HT1080 (cell line): Measurements from ENCODE around the genes GADD45A and DIRAS3.

DNA sequence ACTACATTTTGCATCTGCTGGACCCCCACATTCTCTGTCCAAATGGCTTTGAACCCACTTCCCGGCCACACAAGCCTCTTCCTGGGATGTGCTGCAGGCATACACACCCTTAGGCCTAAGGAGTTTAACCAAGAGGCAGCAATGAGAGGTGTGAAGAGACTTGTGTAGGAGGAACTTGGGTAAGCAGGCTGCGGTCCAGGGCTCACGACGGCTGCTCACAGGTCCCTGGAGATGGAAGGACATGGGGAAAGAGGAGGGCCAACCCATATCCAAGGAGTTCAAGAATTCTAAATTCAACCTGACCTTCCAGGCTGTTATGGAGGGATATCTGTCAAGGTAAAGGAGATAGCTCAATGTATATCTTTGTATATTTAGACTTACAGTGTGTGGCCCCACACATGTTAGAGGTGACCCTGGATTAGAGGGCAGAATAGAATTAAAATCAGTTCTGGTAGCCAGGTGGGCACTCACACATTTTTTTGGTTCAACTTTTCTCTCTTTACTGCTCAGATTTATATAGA, 196.6 kb upstream of the SGIP1 start:
RAMPAGE:
- cytosol, long total RNA = no peak
- long total RNA = no peak
- nucleus, long total RNA = no peak

DNA sequence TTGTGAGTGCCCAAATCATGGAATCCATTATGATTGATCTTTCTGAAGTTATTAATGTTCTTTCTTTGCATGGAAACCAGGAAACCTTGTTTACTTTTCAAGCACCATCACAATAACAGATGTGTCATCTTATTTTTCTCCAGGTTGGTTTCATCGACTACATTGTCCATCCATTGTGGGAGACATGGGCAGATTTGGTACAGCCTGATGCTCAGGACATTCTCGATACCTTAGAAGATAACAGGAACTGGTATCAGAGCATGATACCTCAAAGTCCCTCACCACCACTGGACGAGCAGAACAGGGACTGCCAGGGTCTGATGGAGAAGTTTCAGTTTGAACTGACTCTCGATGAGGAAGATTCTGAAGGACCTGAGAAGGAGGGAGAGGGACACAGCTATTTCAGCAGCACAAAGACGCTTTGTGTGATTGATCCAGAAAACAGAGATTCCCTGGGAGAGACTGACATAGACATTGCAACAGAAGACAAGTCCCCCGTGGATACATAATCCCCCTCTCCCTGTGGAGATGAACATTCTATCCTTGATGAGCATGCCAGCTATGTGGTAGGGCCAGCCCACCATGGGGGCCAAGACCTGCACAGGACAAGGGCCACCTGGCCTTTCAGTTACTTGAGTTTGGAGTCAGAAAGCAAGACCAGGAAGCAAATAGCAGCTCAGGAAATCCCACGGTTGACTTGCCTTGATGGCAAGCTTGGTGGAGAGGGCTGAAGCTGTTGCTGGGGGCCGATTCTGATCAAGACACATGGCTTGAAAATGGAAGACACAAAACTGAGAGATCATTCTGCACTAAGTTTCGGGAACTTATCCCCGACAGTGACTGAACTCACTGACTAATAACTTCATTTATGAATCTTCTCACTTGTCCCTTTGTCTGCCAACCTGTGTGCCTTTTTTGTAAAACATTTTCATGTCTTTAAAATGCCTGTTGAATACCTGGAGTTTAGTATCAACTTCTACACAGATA, 161.5 kb upstream of the SGIP1 start:
RAMPAGE:
- cytosol, long total RNA = no peak
- long total RNA = no peak
- nucleus, long total RNA = no peak

RAMPAGE:
- cytosol, long total RNA = no peak
- long total RNA = no peak
- nucleus, long total RNA = no peak
Observed at GRCh38 chr1:66395669-66395967, 138.3 kb upstream of the SGIP1 start.

GRCh38 chr1:66564480-66564827, 30.5 kb downstream of the SGIP1 start:
RAMPAGE:
- cytosol, long total RNA = no peak
- long total RNA = no peak
- nucleus, long total RNA = no peak

RAMPAGE:
- cytosol, long total RNA = no peak
- long total RNA = no peak
- nucleus, long total RNA = no peak
Observed at GRCh38 chr1:66705081-66705772, 47.0 kb upstream of the DYNLT5 start.

GRCh38 chr1:66946007-66946434, 21.2 kb downstream of the MIER1 start:
RAMPAGE:
- cytosol, long total RNA = no peak
- long total RNA = no peak
- nucleus, long total RNA = no peak

DNA sequence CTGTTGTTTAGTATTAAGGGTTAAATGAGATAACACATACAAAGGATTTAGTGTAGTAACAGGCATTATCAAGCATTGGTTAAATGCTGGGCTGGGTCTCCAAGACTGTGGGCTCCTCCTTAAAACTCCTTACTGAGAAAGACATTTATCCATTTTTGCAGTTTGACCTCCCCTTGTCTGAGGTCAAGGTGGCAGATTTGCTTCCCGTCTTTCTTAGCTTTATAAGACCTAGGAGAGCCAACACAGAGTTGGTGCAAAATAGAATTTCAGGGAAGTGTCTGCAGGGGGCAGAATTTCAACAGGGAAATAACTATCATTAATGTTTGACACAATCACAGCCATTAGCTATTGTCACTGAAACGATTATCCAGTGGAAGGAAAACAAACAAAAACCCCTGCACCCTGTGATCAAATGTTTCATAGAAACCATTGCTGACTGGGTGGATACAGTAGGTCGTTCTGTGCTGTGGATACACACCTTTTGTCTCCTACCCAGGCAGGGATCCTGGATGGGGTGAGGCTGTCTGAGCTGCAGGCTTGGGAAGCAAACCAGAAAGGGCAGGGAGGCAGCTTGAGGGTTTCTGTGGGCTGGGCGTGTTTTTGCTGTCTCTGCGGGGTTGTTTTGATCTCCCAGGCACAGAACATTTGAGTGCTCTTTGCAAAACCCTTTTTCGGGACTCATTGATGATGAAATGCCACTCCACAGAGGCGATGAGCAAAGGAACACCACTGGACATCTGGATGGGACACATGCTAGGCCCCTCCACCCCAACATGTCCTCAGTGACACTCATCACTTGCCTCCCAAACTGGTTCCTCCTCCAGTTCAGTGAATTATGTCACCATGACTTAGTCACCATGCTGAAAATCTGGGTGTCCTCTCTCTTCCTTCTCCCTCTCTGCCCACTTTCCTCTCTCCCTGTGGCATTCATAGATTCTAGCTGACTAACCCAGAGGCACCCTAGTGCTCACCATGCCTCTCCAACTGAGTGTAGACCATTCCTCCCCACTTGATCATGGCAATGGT, 94.2 kb upstream of the SERBP1 start:
RAMPAGE:
- cytosol, long total RNA = no peak
- long total RNA = no peak
- nucleus, long total RNA = no peak

DNA sequence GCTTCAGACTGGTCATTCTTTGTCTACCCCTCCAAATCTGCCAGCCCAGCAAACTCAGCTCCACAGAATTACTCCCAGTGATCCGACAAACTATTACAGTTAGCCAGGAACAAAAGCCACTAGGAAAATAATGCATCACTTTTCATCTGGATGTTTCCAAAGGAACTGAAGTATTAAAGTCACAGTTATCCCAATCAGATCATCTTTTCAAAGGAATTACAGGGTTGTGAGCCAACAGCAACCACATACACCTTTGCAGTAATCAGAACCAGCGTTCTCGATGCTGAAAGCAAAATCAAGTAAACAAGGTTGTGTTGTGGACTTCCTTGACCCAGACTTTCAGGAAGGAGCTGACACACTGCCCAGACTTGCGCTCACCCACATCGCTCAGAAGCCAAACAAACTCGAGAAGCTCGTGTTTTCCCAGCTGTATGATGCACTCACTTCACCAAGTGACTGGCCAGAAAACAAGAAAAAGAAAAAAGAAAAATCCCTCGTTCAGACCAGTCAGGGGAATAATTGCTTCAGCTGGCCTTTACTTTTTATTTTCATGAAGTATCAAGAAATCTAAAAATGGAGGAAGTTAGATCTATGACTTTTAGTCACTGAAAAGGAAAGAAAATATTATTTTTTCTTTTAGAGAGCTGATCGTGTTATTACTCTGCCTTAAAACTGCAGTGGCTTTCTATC, 66.3 kb upstream of the GADD45A start:
RAMPAGE:
- cytosol, long total RNA = no peak
- long total RNA = no peak
- nucleus, long total RNA = no peak

DNA sequence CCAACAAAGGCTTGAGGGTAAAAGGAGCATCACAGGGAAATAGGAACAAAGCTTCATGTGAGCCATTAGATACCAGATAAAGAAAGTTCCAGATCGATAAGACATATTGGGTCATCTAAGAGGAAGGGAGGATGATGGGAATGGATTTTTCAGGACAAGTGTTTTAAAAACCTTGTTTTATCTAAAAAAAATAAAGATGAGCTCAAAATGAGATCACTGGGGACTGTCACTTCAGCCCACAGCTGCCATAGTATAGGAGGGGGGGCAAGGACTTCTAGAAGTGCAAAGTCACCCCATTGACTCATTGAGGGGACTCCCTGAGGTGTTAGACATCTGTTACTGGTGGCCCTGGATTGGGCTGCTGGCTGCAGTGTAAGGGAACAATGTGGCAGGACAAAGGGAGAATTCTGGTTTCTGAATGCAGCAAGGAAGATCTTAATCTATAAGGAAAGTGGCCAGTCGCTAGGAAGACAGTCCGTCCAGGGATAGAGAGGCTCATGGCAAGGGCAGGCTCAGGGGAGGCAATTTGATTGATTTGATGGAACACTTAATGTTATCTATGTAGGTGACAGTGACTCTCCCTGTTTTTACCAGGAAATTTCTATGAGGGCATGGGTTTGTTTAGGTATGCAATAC, 38.3 kb upstream of the GADD45A start:
RAMPAGE:
- cytosol, long total RNA = no peak
- long total RNA = no peak
- nucleus, long total RNA = no peak

DNA sequence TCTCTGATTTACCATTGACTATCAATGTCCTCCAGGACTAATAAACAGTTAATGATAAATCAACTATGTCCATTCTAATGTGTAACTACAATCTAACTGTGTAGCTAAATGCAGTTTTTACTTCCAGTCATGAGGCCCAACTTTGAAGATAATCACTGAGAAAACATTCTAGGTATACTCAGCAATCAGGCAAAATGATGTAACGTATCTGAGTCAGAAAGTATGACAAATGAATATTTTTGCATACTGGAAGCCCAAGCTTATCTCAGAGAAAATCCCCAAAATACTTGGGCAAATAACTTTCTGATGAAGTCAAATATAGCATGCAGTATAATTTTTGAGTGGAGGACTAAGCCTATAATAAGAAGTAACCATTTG, 2.5 kb upstream of the GADD45A start:
RAMPAGE:
- cytosol, long total RNA = no peak
- long total RNA = no peak
- nucleus, long total RNA = no peak

DNA sequence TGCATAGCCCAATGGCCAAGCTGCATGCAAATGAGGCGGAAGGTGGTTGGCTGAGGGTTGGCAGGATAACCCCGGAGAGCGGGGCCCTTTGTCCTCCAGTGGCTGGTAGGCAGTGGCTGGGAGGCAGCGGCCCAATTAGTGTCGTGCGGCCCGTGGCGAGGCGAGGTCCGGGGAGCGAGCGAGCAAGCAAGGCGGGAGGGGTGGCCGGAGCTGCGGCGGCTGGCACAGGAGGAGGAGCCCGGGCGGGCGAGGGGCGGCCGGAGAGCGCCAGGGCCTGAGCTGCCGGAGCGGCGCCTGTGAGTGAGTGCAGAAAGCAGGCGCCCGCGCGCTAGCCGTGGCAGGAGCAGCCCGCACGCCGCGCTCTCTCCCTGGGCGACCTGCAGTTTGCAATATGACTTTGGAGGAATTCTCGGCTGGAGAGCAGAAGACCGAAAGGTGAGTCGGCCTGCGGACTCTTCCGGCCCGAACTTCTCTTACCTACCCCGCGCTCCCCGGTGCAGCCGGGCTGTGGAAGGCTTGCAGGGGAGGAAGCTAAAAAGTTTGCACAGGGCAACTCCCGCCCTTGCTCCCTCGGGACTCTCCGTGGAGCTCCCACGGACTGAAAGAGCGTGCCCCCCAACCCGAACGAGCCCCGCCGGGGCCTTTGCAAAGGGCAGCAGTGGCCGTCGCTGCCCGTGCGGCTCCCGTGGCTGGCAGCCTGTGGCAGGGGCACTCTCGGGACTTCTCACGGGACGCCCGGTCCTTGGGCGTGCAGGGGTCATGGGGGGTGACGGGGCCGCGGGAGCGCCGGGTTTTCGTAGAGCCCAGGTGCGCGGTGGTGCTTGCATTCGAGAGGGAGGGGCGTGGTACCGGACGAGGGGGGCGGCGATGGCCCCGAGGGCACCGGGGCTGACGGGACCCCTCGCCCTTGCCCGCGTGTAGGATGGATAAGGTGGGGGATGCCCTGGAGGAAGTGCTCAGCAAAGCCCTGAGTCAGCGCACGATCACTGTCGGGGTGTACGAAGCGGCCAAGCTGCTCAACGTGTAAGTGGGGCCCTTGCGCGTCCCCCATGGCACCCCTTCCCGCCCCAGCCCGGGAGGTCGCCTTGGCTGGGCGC, at the start of gene GADD45A:
TSS of gene GADD45A (plus strand) at position 98 of the 1,097 bp plus-strand sequence.
RAMPAGE:
- cytosol, long total RNA = no peak
- long total RNA = no peak
- nucleus, long total RNA = no peak

DNA sequence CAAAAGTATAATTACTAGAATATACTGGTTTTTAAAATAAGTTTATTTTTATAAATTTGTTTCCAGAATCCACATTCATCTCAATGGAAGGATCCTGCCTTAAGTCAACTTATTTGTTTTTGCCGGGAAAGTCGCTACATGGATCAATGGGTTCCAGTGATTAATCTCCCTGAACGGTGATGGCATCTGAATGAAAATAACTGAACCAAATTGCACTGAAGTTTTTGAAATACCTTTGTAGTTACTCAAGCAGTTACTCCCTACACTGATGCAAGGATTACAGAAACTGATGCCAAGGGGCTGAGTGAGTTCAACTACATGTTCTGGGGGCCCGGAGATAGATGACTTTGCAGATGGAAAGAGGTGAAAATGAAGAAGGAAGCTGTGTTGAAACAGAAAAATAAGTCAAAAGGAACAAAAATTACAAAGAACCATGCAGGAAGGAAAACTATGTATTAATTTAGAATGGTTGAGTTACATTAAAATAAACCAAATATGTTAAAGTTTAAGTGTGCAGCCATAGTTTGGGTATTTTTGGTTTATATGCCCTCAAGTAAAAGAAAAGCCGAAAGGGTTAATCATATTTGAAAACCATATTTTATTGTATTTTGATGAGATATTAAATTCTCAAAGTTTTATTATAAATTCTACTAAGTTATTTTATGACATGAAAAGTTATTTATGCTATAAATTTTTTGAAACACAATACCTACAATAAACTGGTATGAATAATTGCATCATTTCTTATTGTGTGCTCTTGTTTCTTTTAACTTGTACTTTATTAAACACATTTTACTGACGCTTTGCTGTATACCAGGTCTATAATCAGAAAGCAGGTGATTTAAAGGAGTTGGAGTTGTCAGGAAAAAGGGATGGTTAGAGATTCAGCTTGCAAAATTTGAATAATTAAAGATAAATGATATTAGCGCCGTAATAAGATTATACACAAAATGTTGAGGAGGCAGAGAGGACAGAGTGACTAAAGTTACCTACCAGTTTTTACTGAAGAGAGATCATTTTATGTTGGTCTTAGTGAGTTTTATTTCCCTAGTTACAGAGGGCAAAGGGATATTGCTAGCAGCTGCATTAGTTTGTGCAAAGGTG, 2.9 kb downstream of the GADD45A start:
RAMPAGE:
- cytosol, long total RNA = no peak
- long total RNA = no peak
- nucleus, long total RNA = no peak

GRCh38 chr1:67706205-67706697, 21.2 kb downstream of the GADD45A start:
RAMPAGE:
- cytosol, long total RNA = no peak
- long total RNA = no peak
- nucleus, long total RNA = no peak

RAMPAGE:
- cytosol, long total RNA = no peak
- long total RNA = no peak
- nucleus, long total RNA = no peak
Observed at GRCh38 chr1:67708454-67709103, 23.6 kb downstream of the GADD45A start.

GRCh38 chr1:67847480-67847889, 14.2 kb upstream of the GNG12 start:
RAMPAGE:
- cytosol, long total RNA = no peak
- long total RNA = no peak
- nucleus, long total RNA = no peak

RAMPAGE:
- cytosol, long total RNA = no peak
- long total RNA = no peak
- nucleus, long total RNA = no peak
Observed at GRCh38 chr1:68049773-68050901, at the start of gene DIRAS3. TSS of gene DIRAS3 (minus strand) at chr1:68050627.

DNA sequence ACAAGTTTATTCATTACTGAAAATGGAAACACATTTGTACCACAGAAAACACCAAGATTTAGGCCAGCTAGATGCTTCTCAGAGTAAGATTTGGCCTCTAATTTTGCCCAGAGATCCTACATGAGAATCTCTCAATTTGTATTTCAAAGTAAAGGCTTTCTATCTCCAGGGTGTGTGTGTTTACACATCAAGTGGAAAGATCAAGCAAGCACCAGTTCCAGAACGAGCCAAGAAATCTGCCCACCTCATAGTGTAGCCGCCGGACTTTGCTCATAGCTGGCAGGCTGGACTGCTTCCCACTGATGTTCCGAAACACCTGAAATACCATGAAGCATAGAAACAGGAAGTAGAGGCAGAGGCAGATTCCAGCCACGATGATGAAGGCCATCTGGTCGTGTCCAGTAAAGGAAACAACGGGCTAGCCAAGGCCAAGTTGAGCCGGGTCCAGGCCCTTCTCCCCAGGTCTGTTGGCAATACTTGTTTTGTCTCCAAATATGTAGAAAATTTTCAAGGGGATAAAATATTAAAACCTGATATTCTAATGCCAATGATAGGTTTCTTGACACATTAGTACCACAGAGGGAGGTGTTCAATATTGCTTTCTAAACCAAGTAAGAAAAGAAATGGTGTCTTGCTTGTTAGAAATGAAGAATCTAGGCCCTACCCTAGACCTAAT, 86.6 kb downstream of the WLS start:
RAMPAGE:
- cytosol, long total RNA = no peak
- long total RNA = no peak
- nucleus, long total RNA = no peak

DNA sequence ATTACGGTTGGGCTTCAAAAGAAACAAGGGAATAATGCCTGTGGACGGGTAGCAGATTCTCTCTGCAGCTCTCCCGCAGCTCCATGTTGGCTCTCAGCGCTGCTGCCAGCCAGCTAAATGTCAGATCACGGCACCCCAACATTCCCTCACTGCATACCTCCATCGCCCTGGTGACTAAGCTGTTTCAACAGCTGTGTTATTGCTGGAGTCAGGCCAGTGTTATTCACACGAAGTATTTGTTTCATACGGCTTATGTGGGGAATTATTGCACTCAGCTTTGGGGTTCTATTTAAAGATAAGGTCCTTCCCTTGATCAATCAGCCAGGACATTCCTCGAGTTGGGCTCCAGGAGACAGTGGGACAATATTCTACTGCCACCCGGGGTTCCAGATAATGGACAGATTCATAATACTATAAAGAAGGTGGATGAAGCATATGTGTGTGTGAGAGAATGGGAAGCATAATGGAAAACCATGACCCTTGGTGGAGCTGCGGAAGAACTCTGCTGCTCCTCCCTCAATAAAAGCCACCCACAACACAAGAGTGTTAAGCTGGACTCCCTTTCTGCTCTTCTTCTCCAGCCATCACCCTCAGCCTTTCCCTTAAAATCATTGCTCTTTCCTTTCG, 58.1 kb downstream of the WLS start:
RAMPAGE:
- cytosol, long total RNA = no peak
- long total RNA = no peak
- nucleus, long total RNA = no peak

DNA sequence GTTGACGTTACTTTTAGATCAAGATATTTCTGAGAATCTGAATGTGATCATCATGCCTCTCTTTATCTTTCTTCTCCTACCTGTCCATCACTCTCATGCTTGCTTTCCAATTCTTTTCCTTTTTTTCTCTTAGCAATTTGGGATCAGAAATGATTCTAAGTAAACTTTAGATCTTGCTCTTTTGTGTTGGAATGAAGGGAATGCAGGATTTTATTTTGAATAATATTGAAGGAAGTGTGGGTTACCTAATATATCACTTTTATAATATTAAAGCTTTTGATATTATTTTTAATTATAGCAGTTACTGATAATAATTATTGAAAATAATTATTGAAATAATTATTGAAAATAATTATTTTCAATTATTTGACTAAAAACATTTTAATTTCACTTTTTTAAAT, 124.7 kb upstream of the DEPDC1 start:
RAMPAGE:
- cytosol, long total RNA = no peak
- long total RNA = no peak
- nucleus, long total RNA = no peak

DNA sequence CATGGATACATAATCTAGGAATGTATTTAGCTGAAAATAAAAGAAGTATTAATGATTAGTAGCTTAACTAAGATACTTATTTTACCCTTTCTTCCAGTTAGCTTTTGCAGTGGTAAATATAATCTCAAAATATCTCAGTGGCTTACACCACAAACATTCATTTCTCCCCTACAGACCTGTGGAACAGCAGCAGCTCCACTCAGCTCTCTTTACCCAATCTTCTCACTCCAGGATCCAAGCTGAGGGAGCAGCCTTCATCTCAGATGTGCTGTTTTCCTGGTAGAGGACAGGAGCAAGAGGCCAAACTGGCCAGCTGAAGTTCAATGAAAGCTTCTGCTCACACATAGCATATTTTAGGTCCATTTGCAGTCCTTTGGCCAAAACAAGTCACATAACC, 14.4 kb downstream of the LRRC7 start:
RAMPAGE:
- cytosol, long total RNA = no peak
- long total RNA = no peak
- nucleus, long total RNA = no peak